Bronchial epithelial cell (primary cell): ENCODE data around the gene SEC16B.

DNA sequence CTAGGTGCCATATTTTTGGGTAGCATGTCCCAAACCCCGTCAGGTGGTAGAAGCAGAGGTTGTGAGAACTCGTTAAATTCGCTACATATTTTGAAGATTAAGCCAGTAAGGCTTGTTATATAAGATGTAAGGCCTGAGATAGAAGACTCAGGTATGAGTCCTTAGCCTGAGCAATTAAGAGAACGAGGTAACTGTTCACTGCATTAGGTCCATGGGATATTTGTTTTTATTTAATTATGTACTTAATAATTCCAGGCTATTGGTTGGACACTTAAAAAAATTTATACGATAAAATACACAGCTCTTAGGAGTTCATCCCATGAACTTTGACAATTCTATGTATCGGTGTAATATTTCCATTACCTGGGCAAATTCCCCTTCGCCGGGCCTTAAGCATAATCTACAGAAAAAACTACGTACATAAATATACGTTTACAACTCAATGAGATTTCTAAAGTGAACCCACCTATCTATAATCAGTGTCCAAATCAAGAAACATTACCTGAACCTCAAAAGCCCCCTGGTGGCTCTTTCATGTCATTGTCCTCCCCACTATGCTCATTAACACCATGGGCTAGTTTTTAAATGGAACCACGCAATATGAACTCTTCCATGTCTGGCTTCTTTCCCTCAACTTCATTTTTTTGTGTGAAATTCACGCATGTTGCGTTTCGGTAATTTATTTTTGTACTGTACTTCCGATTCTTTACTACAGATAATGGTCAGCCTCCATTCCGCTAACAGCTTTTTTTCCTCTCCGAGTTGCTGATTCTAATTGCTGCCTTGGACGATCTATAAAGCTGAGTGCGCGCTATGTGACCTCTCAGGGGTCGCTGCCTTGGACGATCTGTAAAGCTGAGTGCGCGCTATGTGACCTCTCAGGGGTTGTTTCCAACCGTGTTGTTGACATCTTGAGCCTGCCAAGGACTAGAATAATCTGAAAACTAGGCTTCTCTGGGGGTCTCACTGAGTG lies 1.3 kb upstream of the CACYBP start:
- RRBS, 2 experiments: no CpG with 5 or more reads among the region's 25 CpGs

DNA sequence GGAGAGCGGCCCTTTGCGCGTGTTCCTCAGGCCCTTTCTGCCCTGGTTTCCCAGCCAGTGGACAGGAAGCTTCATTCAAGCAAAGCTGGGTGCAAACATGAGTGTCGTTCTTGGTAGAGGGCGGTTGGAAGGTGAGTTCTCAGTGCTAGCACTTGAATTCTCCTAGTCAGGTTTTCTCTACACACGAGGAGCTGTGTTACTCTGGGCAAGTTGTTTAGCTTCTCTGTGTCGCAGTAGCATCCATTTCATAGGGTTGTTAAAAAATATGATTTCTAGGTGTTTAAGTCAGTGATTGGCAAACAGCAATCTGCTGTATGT lies 681 bp downstream of the CACYBP start:
- RRBS, 2 experiments: no CpG with 5 or more reads among the region's 7 CpGs

DNA sequence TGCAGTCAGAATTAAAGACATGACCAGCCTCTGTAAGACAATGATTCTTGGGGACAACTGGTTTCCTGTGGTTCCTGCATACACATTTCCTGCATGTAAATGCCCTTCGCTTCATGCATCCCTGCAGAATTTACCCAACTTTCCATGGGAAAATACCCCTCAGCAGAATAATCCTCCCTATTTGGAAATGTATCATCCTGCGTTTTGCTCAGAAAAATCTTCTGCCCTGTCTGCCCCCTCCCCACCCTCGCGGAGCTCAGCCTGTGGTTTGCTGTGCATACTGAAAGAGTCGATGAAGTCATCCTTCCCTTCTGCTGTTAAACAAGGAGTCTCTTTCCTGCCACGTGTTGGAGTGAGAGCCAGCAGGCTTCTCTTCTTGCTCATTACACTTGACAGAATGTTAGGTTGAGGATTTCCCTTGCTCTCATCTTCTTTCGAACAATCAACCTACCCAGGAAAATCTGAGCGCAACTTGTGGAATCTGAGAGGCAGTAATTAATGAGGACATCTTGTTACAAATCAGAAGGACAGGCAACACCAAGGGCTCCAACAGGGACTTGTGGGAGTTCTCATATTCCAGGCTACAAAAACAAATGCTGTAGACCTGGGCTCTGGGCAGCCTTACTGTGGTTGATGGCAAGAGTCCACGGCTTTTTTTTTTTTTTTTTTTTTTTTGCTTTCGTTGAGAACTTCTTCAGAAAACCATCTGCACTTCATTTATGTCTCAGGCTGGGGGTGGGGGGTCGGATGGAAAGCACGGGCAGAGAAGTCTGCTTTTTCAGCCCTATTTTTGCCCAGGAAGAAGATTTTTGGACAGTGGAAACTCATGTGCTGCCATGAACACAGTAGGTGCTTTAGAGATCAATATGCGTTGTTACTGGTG lies 4.9 kb downstream of the TNN start:
- RRBS, 2 experiments: no CpG with 5 or more reads among the region's 13 CpGs

GRCh38 chr1:175200554-175201890 lies 8.4 kb upstream of the KIAA0040 start:
- RRBS, 2 experiments: no CpG with 5 or more reads among the region's 11 CpGs

DNA sequence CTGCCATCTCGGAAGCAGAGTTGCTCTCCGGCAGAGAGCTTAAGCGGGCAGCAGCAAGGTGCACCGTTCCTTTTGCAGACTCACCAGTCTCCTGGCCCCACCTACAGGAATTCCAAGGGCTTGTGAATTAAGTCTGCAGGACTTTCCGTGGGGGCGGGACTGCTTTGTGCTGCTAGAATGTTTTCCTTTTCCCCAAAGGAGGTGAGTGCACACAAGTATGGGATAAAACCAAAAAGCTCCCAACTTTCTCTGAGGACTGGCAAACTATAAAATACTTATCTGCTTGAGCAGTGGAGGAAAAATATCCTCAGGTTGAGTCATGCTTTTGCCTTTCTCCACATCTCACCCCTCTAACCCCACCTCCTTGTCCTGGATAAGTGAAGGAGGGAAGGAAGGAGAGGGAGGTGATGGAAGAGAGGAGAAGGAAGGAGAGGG lies 29.2 kb upstream of the KIAA0040 start:
- RRBS, 2 experiments: no CpG with 5 or more reads among the region's 6 CpGs

- RRBS, 2 experiments: no CpG with 5 or more reads among the region's 2 CpGs
Measured at GRCh38 chr1:176066158-176066624, 140.9 kb downstream of the COP1 start.

GRCh38 chr1:176241377-176241735 lies 34.3 kb upstream of the COP1 start:
- RRBS, 2 experiments: no CpG with 5 or more reads among the region's 1 CpG

DNA sequence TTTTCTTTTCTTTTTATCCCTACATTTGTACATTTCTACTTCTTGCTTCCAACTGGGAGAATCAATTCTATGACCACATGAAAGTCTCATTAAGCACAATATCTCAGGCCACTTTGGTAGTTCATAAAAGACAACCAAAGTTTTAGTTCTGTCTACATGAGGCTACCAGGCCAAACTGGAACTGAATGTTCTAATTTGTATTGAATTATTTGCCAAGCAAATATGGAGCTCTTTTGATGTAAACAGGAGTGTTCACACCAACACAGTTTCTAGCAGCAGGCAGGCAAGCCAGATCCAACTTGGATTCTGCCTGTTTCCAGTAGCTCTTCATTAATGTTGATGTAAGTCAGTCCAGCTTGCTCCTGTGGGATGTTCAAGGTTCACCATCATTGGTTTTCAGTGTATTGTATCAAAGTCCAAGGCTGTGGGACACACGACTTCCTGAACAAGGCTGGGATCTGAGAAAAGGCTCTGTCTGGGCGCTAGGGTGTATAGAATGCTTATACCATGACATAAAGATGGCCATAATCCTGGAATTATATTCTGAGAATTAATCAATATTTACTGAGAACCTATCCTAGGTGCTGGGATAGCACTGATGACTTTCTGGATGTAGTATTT lies 68.0 kb downstream of the PAPPA2 start:
- RRBS, 2 experiments: no CpG with 5 or more reads among the region's 2 CpGs

GRCh38 chr1:176669577-176670176 lies 206.7 kb downstream of the PAPPA2 start:
- RRBS, 2 experiments: no CpG with 5 or more reads among the region's 3 CpGs

DNA sequence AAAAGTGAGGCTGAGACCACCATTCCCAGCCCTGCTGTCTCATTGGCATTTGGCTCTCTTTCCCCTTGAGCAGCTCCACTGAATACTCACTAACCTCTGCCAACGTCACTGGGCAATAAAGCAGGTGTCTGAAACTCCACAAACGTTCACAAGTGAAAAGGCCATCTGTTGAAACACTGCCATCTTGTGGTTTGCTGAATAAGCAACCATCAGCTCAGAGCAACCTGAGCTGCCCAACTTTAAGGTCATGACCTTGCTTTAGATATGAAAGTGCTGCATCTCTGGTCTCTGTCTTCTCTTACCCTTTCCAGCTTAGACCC lies 228.6 kb downstream of the PAPPA2 start:
- RRBS, 2 experiments: no CpG with 5 or more reads among the region's 2 CpGs

DNA sequence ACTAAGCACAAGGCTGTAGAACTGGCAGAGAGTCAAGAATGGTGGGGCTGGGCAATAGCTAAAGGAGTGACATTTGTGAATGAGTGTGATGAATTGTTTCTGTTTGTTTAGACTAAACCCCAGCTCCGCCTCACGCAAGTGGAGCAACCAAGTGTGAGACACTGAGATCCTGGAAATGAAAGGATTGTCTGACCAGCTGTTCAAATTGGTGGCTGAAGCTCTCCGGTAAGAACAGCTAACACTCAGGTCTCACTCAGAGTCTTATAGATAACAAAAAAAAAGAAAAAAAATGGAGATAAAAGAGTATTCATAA lies 38.7 kb downstream of the BRINP2 start:
- RRBS, 2 experiments: no CpG with 5 or more reads among the region's 3 CpGs

- RRBS, 2 experiments: no CpG with 5 or more reads among the region's 6 CpGs
Measured at GRCh38 chr1:177351235-177351777, 180.5 kb downstream of the BRINP2 start.

DNA sequence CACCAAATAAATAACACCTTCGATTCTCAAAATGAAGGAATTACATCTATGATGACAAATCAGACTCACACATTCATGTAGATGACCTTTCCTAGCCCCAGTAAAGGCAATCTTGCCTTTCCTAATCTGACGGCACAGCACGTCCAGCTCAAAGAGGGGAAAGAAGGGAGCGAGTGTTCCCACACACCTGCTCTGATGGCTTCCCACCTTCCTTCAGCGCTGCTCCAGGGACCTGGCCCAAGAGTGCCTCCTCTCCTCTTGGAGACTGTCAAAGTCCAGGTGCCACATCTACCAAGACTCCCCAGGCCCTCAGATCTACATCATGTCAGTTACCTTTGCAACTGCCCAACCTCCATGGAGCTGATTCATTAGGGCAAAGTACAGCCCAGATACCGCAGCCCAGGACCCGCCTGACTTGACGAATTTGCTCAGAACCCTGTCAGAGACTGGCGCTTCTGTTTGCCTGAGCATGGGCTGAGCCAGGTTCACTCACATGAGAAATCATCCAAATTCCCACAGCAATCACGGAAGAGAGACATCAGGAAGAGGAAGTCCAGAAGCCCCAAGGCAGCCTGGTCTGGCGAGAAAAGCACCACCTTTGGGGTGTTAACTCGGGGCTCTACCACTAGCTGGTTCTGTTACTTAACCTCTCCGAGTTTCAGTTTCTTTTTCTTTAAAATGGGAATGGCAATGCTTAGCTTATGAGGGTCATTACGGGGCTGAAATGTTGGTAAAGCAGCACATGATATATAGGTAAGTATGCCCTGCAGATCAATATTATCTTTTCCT lies at the start of gene SEC16B:
TSS of gene SEC16B (minus strand) at position 362 of the 789 bp plus-strand sequence.
- RRBS, 2 experiments: no CpG with 5 or more reads among the region's 14 CpGs

GRCh38 chr1:177984192-177984665 lies 14.4 kb upstream of the SEC16B start:
- RRBS, 2 experiments: no CpG with 5 or more reads among the region's 4 CpGs

DNA sequence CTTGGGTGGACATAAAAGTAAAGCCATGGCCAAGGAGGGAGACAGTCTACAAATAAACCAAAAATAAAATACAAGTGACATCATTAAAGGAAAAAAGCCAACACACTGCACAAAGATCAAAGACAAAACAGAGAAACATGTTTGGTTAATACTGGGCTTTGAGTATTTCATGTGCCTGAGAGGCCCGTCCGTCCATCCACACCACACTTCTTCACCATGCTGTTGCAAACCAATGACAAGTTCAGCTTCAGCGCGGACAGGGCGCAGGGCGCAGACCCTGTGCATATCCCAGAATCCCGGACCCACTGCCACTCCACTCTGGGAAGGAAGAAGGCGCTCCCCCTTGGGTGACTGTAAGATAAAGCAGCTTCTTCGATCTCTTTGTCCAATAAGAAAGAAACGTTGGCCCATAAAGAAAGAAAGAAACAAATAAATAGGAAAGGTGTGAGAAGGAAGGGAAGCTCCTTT lies 836 bp upstream of the RASAL2 start:
- RRBS, 2 experiments: no CpG with 5 or more reads among the region's 10 CpGs

- RRBS, 2 experiments: no CpG with 5 or more reads among the region's 3 CpGs
Measured at GRCh38 chr1:178095085-178095499, 1.2 kb downstream of the RASAL2 start.

DNA sequence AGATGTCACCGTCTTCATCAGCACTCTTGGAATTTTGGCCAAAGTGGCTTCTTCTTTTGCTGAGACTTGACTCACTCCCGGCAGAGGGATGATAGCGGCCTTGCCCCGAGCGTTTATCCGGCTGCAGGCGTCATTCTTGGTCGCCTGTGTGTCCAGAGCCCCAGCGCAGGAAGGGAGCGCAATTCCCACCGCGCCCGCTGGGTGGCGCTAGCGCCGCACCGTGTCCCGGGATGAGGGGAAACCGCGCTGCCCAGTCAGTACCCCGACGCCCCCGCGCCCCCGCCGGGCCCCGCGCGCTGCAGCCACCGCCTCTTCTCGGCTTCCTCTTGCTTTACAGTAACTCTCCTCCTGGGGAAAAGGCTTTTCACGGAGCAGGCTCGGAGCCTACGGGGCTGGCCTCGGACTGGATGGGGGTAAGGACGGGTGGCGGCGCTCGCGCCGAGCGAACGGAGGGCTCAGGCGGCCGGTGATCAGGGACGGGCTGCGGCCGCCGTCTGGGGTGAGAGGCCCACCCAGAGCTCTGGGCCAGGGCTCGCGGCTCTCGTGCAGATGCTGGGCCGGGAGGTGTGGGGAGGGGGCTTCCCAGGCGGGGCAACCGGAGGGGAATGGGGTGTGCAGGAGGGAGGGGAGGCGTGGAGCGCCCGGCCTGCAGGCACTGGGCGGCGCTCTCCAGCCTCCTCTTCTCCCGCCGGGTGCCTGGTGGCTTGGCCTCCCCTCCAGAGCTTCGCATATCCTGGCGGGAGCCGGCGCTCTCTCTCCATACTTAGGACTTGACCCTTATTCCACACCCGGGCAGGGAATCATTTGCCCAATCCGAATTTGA lies 29.8 kb downstream of the TEX35 start:
- RRBS, 2 experiments: 2% methylated on average over 34 to 36 of the region's 68 CpGs

GRCh38 chr1:178574198-178574828 lies 61.4 kb downstream of the TEX35 start:
- RRBS, 2 experiments: no CpG with 5 or more reads among the region's 4 CpGs

GRCh38 chr1:178578414-178578931 lies 65.6 kb downstream of the TEX35 start:
- RRBS, 2 experiments: no CpG with 5 or more reads among the region's 8 CpGs

DNA sequence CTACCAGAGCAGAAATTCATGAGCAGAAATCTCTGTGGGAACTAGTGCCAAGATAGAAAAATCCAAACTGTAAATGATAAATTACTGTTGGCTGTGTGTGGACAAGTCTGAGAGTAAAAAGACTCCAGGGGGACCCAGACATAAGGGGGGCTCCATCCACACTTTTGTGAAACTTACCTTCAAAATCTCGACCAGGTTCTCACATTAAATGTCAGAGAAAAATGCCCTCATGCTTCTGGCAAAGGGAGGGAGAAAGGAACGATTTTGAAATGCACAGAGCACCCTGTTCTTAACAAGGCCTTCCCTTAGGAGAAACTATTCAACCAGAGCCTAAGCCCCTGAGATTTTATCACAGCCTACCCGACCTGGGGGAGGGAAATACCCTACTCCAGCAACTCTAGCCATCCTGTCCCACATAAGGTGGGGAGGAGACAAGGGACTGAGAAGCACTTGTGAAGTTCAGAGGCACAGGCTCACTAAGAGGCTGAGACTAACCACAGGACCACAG lies 86.6 kb downstream of the TEX35 start:
- RRBS, 2 experiments: no CpG with 5 or more reads among the region's 3 CpGs